SJCRH30 (cell line): ENCODE measurements around a stretch of chr5.

DNA sequence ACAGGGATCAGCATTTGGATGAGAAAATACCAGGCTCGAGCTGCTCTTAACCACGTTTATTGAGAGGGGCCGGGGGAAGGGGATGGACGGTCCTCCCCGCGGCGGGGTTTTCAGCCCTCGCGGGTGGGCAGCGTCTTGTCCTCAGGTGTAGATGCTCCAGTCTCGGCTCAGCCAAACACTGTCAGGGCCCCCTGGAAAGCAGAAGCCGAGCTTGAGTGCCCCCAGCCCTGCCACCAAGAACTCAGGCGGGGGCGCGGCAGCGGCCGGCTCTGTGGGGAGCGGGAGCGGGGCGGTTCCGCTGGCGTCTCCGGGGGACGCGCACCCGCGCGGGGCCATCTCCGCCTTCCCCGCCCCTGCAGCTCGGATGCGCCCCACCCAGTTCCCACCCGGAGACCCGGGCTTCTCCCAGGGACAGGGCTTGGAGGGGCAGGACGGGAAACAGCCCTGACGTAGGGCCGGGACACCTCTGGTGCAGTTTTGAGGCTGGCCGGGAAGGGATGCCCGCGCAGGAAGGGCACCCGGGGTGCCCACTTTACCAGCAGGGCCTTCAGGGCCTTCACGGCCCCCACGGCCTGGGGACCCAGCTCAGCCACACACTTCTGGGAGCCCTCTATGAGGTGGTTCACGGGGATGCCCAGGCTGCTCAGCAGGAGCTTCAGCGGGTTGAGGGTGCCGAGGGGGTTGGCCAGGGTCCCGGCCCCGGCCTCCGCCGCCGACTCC is 1.1 kb downstream of the SCGB3A1 start:
- RAMPAGE, long total RNA: no peak

DNA sequence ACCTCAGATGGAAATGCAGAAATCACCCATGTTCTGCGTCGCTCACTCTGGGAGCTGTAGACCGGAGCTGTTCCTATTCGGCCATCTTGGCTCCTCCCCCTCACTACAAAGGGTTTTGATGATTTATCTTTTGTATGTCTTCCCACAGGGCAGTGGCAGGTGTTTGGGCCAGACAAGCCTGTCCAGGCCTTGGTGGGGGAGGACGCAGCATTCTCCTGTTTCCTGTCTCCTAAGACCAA is 9.4 kb downstream of the BTNL8 start:
- RAMPAGE, long total RNA: no peak

DNA sequence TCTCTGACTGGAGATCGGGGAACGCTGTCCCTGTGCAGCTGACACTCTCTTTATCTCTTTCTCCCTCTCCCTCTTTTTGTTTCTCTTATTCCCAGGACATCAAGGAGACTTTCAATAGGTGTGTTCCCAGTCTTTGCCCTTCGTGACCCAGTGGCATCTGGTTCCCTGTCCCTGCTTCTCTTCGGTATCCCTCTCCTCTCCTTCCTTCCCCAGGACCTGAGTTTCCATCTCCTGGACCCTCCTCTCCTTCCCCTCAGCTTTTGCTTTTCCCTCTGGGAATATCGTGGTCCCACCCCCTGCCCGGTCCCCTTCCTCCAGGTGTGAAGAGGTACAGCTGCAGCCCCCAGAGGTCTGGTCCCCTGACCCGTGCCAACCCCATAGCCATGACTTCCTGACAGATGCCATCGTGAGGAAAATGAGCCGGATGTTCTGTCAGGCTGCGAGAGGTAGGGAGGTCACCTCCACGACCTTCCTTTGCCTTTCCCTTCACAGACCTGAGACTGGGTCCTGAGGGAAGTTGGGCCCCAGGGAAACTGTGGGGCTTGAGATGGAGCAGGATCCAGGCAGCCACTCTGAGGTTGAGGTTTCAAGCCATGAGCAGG is 10.3 kb downstream of the RACK1 start:
- RAMPAGE, long total RNA: no peak

DNA sequence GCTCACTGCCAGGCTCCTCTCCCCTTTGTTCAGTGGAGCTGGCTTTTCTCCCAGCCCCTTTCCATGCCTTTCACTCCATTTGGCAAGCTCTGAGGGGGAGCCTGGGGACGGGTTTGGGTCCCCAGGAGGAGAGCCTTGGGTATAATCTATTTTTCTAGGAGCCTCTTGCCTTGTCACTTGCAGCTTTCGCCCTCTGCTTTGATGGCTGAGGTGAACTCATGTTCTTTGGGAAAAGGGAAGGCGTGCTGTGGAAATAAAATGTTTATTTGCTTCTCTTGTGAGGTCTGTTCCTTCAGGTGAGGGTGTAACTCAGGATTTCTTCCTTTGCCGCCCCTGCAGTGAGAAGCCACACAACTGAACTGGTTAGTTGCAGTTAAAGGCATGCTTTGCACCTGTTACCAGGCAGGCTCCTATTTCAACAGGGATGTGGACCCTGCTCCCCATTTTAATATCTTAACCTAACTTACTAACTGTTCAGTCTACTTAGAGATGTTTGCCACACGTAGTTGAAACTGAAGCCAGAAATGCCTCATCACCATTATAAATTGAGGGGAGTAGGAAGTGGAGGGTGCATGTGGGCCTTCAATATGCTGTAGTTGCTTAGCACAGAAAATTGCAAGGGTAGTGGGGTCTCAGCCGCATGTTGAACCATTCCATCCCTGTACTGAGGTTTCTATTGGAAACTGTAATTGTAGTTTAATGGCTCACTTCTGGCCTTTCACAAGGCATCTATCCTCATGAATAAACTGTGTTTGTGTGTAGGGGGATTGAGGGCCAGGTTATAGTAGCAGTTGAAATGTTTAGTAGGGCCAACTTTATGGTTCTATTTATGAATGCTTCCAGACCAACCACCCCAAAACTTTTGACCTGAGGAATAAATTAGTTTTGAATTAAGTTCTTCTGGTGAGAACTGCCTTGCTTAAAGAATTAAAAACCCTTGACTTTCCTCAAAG is 7.9 kb downstream of the RACK1 start:
- RAMPAGE, long total RNA: no peak

DNA sequence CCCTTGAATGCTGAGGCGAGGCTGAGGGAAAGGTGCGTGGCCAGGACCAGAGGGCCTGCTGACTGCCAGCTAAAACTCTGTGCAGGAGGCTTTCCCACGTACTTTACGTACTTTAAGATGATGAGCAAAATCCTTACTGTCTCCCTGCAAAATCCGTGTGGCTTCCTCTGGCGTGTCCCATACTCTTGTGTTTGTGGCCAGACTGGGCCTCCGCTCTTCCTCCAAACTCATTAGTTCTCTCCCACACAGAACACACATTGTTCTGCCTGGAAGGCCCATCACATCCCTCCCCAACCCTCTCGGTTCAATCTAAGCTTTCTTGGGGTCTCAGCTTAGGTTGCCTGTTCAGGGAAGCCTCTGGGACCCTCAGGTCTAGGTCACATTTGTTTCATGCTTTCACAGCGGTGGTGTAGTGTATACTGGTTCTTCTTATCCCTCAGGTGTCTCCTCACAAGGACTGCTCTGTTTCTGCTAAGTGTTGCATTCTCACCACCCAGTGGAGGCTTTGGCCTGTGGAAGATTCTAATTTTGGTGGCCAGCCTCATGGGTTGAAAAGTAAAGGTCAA is 4.3 kb upstream of the RACK1 start:
- RAMPAGE, long total RNA: no peak

DNA sequence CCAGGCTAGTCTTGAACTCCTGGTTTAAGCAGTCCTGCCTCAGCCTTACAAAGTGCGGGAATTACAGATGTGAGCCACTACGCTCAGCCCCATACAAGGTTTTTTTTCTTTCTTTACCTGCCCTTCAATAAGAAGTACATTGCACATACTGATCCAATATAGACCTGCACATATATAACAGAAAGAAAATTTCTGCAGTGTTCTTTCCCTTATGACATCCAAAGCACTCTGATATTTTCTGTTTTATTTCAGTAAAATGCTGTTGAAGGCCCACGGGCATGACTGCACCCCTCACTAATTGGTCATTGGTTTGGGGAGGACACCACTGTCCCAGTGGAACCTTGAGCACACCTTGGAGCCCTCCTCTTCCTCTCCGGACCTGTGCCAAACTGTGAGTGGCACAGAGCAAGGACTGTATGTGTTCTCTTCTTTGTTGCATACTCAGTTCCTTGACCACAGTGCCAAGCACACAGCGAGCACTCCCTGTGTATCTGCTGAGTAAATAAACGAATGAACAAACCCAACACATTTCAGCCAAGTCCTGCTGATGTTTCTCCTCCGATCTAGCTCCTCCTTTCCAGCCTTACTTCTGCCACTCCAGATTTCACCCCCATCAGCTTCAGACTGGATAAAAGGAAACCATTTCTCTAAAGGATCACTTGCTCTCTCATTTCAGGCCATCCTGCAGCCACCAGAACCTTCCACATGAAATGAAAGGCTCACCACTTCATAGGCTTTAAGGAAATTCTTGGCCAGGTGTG is 2.6 kb upstream of the TRIM52 start:
- RAMPAGE, long total RNA: no peak